Rectum (tissue), 1 donor: ENCODE results near the genes SPDYE16 and GNAI1.

- PRO-cap: no peak
These were observed 20.0 kb downstream of the HSPB1 start for GRCh38 chr7:76322139-76323218.

DNA sequence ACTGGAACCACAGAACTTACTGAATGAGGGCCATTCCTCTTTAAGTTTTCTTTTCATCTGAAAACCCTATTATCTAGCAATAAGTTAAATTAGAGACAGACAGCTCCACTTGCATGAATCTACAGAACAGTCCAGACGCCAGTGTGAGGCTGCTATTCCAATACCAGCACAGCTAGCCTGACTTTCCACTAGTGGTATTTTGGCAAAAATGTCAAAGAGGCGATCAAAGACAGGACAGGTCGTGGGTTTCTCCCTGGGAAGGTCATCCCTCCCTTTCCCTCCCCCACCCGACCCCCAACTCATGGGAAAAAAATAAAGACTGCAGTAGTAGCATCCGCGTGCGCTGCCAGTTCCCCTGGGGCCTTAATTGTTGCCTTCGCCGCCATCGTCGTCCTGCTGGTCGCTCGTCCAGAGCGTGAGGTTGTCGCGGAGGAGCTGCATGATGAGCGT is 26.8 kb downstream of the HSPB1 start:
- PRO-cap: no peak

DNA sequence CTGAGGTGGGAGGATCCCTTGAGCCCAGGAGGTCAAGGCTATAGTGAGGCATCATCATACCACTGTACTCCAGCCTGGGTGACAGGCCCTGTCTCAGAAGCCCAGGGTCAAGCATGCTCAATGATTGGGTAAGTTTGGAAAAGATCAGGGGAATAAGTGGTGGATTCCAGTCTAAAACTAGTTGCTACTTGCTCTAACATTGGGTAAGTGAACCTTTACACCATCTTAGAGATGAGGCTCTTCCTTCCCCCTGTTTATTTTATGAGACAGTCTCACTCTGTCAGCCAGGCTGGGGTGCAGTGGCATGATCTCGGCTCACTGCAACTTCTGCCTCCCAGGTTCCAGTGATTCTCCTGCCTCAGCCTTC is 14.8 kb downstream of the ZP3 start:
- PRO-cap: no peak

- PRO-cap: no peak
These were observed 15.9 kb upstream of the DTX2 start for GRCh38 chr7:76445640-76446056.

GRCh38 chr7:76543245-76543547 is at the start of gene SPDYE16:
Gene SPDYE16 (minus strand): TSS chr7:76543297.
- PRO-cap: no peak

DNA sequence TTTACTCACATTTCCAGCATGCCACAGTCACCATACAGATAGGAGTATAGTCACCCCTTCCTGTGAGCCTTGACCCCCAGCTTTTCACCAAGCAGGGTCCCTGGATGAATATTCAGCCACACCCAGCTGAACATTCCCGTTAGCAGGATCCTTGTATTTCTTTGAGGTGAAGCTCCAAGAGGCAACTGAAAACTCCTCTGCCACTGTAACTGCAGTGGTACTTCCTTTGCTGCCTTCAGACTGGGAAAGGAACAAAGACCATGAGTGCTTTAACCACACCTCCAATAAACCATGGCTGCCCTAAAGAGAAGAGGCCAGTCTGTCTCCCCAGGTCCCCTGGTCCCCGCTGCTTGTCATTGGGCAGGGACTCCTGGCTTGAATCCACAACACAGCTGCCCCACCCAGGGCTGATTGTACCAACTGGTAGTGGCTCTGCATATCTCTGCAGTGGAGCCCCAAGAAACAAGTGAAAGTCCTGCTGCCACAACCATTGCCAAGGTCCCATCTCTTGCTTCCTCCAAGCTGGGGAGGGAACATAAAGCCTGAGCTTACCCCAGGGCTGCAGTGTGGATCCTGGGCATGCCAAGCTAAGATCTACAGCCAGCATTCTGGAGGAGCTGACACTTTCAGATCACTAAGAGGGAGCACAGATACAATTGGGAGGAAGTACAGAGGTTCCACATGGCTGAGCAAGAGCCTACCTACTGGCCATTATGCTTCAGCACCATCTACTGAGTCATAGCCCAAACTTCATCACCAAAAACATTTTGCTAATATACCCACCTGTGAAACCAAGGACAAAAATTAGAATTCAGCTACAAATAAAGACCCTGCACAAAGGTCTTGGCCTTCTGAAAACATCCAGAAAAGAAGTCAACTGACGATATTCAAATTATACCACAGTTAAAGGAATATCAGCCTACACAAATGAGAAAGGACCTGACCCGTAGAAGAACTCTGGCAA is 35.4 kb downstream of the POMZP3 start:
- PRO-cap: unidirectional peak, minus-strand start at position 242 of the sequence

GRCh38 chr7:76595834-76596465 is 31.1 kb downstream of the POMZP3 start:
- PRO-cap: no peak

- PRO-cap: no peak
These were observed 15.7 kb downstream of the POMZP3 start for GRCh38 chr7:76611138-76612048.

DNA sequence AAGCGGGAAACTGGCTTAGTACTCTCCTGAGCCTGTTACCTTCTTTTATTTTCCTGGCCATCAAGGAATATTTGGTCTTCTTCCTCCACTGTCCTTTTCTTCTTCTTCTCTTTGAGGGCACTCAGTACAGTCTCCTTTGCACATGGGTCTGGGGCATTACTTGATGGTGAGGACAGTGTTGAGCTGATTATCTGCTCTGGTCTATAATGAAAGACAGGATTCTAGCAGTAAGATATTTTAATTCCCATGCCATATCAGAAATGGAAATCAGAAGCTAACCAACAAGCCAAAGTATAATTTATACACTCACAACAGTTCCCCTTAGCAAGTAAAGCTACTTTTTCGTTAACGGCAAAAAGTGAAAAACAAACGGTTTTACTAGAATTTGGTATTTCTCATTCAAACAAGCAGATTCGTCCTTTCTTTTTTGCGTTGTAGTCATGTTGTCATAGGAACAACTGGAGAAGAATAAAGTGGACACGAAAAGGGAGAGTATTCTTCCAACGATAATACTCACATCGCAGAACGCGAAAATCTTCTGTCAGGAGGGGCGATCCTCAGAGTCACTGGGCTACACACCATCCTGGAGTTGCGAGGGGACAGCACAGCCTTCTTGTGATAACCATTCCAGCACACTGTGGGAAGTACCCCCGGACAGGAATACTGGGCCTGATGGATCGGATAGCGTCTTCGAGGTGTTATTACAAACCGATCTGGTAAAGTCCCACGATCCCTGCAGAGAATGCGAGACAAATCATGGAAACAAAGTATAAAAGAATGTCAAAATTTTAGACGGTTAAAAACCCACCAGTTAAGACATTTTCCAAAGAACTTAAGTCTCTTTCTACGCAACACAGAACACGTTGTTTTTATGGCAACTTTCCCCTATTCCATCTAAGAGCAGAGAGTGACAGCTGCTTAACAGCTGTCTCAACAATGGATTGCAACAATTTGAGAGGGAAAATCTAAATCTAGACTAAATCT is 1.3 kb downstream of the POMZP3 start:
- PRO-cap: no peak

DNA sequence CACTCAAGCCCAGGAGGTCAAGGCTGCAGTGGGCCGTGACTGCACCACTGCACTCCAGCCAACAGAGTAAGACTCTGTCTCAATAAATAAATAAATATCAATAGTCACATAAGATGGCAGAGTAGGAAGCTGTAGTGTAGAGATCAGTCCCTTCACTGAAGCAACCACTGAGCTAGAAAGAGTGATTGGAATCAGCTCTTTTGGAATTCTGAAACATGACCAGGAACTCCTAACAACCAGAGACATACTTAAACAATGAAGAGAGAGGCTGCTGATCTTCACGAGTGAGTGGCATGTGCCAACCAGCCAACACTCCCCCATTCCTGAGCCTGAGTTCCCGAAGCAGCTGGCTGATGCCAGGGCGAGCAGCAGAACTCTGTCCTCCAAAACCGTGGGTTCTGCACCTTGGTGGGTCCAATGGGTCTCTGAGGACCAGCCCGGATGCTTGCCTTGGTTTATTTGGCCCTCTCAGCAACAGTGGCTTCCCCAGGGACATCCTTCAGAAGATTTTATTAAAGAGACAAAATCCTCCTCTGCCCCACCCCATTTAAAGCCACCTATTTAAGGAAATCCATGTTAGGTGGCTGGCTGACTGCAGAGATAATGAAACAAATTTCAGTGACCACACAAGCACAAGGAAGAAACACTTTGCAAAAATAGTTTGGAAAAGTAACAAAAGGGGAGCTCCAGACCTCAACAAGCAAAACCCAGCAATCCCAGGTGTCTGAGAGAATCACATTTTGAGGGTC is 18.1 kb upstream of the POMZP3 start:
- PRO-cap: no peak

GRCh38 chr7:76829238-76829743 is 202.2 kb upstream of the POMZP3 start:
- PRO-cap: bidirectional peak, plus-strand start at chr7:76829508, minus-strand start at chr7:76829296

- PRO-cap: no peak
These were observed 40.1 kb downstream of the SPDYE17 start for GRCh38 chr7:76991955-76992473.

- PRO-cap: no peak
These were observed 19.9 kb upstream of the FGL2 start for GRCh38 chr7:77219502-77220021.

- PRO-cap: no peak
These were observed 82.6 kb upstream of the FGL2 start for GRCh38 chr7:77281856-77282932.

GRCh38 chr7:77420924-77421549 is 4.9 kb upstream of the GSAP start:
- PRO-cap: no peak

DNA sequence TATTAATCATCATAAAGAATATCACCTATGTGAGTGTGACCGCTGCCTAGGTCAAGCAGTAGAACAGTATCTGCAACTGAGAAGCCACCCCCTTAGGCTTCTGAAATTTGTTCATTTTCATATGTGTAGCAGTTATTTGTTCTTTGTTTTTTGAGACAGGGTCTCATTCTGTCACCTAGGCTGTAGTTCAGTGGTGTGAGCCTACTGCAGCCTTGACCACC is 54.2 kb upstream of the RSBN1L start:
- PRO-cap: no peak

DNA sequence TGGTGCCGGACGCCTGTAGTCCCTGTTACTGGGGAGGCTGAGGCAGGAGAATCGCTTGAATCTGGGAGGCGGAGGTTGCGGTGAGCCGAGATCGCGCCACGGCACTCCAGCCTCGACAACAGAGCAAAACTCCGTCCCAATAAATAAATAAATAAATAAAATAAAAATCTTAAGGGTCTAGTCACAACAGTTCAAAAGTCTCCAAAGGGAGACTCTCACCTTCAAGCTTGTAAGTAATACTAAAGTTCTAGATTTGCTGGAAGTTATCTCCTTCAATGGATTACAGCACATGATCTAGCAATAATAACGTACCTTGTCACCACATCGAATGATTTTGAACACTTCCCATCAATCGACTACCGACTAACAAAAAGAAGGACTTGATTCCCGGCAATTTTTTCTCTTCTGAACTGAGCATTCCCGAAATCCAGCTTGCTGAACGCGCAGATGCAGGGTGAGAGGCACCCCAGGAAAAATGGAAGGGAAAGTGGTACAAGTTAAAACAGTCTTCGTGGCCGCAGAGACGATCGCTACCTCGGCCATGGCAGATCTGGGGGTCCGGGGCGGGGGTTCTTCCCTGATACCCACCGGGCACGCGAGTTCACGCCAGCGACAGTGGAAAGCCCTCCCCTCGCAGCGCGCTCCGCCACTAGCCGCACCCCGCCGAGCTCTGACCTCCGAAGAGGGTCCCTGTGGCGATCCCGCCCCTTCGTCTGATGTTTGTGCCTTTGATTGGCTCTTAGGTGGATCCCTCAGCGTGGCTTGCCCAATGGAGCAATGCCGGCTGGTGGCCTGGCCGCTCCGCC is 472 bp upstream of the RSBN1L start:
- PRO-cap: unidirectional peak, minus-strand start at position 407 of the sequence; unidirectional peak, minus-strand start at position 434 of the sequence; bidirectional peak, plus-strand start outside the sequence, minus-strand start at position 672 of the sequence

DNA sequence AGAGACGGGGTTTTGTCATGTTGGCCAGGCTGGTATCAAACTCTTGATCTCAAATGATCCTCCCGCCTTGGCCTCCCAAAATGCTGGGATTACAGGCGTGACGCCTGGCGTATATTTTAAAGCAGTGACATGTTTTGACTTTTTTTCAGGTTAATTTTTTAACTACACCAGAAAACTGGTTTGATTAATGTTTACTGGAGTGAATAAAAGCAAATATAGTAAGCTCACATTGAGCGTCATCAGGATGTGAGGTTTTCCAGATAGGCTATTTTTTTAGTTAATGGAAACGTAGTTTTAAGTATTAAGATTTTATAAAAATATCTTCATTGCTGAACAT is 37.4 kb downstream of the TMEM60 start:
- PRO-cap: no peak

- PRO-cap: no peak
These were observed 133.8 kb upstream of the TMEM60 start for GRCh38 chr7:77931888-77932556.

GRCh38 chr7:80134206-80135308 is at the start of gene GNAI1:
Gene GNAI1 (plus strand): TSS chr7:80134831.
- PRO-cap: bidirectional peak, plus-strand start at chr7:80134859, minus-strand start at chr7:80134695; bidirectional peak, plus-strand start at chr7:80135116, minus-strand start at chr7:80135021